RPMI7951 (cell line): ENCODE data around the gene B9D1.

DNA sequence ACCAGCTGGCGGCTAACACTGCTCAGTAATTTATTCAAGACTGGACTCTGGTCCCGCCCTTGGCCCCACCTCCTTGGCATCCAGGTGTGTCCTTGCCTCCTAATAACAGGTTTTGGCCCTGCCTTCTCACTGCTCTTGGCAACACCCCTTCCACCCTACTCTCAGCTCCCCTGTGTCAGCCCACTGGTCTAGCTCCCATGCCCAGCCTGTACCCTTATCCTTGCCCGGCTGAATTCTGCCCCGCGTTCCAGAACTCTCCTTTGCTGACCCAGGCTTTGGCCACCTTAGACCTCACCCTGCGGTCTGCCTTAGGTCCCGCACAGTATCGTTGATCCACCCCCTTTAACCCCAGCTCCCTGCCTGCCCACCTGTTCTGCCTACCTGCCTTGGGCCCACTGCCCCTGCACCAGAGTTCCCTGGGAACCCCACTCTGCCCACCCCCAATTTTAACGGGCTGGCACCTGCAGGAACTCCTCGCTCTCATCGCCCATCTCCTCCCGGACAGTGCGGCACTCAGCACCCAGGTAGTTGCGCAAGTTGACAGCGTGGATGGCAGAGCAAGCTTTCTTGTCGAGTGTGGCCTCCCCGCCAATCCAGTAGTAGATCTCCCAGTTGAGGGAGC lies 8.1 kb downstream of the FLII start:
- RAMPAGE, long total RNA = no peak

DNA sequence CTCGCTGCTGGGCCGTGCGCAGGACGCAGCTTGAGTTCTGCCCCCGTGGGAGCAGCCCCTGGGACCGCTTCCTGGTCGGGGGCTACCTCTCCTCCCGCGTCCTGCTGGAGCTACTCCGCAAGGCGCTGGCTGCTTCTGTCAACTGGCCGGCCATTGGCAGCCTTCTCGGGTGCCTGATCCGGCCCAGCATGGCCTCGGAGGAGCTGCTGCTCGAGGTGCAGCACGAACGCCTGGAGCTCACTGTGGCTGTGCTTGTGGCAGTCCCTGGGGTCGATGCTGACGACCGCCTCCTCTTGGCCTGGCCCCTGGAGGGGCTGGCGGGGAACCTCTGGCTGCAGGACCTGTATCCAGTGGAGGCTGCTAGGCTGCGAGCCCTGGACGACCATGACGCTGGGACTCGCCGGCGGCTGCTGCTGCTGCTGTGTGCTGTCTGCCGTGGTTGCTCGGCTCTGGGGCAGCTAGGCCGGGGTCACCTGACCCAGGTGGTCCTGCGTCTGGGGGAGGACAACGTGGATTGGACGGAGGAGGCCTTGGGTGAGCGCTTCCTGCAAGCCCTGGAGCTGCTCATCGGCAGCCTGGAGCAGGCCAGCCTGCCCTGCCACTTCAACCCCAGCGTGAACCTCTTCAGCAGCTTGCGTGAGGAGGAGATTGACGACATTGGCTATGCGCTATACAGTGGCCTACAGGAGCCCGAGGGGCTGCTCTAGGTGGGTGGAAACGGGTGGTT lies 3.8 kb downstream of the MIEF2 start:
- RAMPAGE, long total RNA = no peak

DNA sequence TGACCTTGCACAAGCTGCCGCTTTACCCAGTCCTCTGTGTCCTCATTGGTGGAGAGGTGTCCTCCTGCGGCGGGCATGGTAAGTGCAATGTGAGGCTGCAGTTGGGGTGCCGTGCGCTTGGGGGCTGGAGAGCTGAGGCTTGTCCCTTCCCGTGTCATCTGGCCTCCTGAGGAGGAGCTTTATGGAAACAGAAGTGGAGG lies 5.0 kb downstream of the SMCR8 start:
- RAMPAGE, long total RNA = no peak

- RAMPAGE, long total RNA = no peak
These were observed 34.1 kb downstream of the TBC1D28 start for GRCh38 chr17:18610066-18610523.

DNA sequence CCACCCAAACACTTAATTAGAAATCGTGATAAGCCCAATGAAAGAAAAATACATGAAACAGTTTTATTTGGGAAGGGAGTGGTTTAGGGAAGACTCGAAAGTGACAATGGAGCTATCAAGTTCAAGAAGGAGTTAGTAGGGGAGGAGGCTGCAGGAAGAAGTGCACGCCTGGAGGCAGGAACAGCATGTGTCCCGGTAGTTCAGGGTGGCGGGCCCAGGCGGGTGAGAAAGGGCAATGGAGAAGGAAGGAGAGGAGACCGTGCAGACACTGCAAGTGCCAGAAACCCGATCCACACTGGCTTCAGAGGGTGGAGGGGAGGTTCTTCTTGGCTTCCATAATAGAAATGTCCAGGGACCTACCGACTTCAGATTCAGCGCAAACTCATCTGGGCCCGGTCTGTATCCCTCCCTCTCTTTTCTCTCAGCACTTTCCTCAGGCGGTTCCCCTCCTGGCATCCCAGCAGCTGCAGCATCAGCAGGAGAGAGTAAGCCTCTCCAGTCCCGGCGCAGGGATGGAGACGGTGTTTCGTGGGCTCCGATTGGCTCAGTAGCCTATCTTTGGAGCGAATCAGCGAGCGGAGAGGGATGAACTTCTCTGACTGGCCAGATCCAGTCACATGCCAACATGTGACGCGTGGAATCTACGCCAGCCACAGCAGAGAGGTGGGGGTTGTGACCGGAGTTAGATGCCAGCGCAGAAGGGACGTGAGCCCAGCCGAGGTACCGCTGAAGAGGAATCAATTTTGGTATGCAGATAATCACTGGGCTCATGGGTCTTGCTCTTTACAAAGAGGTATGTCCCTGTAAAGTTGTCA lies 2.0 kb upstream of the PRPSAP2 start:
- RAMPAGE, long total RNA = start-site peak on the plus strand centred at position 667 of the sequence, 18 bp wide, 5 and 7 reads in 2 replicates

GRCh38 chr17:19249282-19249643 lies 12.1 kb downstream of the EPN2 start:
- RAMPAGE, long total RNA = no peak

DNA sequence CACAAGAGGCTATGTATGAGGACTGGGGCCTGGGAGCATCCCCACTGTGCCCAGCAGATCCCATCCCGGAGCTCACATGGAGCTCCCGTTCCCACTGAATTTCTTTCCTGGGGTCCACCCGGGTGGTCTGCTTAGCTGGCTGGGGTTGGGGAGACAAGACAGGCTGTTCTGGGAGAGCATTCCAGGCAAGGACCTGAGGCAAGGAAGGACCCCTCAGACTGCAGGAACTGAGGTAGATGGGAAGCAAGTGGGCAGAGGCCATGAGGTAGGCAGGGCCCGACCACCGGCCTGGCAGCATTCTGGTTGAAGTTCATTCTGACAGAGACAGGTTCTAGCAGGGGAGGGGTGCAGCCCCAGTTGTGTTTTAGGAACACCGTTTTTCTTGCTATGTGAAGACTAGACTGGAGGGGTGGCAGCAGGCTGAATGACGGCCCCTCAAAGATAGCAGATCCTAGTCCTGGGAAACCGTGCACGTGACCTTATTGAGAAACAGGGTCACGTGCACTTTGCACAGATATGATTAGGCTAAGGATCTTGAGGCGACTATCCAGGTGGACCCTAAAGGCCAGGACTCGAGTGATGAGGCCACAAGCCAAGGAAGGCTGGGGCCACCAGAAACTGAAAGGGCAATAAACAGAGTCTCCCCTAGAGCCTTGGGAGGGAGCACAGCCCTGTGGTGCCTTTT lies 17.4 kb downstream of the B9D1 start:
- RAMPAGE, long total RNA = no peak

DNA sequence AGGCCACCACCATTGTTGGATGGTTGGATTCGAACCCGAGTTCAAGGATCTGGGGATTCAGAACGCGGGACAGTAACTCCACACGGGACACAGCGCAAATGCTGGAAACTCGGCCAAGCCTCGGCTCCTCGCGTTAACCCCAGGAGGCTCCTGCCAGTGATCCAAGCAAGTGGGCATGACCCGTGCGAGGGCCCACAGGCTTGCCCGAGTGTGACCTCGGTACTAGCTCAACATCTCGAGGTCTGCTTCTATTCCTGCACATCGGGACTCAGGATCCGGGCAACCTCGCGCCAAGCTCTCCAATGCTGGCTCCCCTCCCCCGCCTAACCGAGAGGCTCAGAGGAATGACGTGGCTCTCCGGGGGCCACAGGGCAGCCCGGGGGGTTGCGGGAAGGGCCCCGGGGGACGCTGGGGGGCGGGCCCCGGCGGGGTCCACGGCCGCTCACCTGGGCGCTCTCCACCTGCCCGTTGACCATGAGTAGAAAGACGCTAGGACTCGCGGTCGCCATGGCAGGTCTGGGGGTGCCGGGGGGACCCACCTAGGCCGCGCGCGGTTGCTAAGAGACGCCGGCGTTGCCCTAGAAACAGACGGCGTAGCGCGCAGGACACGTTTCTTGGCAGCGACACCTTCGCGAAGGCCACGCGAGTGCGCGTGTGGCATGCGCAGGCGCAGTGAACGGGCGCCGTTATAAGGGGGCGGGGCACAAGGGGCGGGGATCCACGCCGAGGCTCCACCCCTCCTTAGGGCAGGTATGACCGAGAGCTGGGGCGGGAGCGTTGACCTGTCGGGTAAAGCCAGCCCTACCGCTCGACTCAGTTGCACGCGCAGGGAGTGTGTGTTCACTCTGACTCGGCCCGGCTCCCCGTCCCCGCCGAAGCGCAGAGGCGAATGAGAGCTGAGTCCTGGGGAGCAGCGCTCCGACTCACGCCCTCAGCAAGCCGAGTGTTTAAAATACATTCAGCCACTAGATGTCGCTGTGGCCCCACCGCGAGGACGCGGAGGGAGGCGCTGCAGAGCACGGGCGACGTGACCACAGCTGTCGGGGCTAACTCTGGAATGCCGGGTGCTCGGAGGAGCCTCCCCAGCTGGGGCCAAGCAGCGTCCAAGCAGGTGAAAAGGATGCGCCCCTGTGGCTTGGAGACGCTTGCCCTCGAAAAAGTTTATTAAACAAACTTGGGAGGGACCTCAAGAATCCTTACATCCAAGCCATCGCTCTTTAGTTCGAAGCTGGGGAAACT lies at the start of gene B9D1:
Gene B9D1 (minus strand): TSS at position 663 of the 1,239 bp plus-strand sequence.
- RAMPAGE, long total RNA = start-site peak on the minus strand centred at position 543 of the sequence, 28 bp wide, 18 and 7 reads in 2 replicates

- RAMPAGE, long total RNA = no peak
These were observed 38.6 kb upstream of the SLC47A1 start for GRCh38 chr17:19494896-19495539.

DNA sequence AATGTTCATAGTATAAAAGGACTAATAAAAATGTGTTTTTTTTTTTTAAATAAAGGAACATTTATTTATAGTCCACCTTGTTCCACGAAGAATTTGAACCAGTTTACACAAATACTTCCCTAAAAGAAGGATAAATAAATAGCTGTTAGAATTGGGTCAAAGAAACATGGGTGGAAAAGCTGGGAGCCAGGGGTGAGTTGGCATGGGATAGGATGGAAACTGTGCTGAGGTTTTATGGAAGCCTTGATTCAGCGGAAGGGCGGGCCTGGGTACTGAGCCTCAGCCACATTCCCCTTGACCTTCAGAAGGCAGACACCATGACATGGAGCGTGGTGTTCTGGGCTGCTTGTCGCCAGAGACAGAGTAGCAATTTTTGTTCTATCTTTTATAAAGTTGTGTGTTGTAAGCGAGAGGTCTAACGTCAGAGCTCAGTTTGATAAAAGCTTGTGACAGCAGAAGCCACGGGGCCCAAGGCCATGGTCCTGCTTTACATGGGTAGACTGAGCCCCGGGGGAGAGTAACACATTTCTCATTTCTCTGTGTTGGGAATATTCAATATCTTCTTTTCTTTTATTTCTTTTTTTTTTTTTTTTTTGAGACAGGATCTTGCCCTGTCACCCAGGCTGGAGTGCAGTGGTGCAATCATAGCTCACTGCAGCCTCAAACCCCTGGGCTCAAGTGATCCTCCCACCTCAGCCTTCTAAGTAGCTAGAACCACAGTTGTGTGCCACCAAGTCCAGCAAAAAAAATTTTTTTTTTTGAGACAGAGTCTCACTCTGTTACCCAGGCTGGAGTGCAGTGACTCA lies 50.3 kb downstream of the SLC47A1 start:
- RAMPAGE, long total RNA = no peak

DNA sequence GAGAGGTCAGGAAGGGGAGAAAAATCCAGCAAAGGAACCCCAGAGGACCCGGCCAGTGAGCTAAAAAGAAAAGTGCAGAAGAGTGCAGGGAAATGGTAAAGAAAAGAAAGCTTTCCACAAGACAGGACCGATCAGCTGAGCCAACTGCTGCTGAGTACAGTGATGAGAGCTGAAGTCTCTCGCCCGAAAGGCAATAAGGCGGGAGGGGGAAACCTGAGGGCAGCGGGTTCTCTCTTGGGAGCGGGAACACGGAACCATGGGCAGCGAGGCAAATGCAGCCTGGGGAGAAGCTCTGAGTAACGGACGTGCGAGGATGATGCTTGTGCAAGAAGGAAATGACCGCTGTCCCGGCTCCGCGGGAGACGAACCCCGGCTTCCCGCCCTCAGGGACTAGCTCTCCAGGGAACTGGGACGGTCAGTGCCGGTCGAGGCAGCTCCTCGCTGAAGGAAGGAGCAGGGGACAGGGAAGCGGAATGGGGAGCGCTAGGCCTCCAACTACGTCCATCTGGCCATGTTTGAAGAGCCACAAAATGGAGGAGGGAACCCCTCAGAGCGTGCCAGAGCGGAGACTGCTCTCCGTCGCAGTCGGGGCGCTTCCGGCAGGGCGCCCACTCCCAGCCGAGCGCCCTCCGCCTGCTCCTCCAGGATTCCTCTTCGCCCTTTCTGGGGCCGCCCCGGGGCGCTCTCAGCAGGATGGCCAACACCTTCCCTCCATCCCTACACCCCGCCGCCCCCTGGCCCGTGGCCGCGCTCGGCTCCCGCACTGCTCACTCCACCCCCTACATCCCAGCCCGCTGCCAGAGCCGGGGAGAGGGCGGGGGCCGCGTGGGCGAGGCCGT lies 480 bp upstream of the ALDH3A2 start:
- RAMPAGE, long total RNA = no peak

DNA sequence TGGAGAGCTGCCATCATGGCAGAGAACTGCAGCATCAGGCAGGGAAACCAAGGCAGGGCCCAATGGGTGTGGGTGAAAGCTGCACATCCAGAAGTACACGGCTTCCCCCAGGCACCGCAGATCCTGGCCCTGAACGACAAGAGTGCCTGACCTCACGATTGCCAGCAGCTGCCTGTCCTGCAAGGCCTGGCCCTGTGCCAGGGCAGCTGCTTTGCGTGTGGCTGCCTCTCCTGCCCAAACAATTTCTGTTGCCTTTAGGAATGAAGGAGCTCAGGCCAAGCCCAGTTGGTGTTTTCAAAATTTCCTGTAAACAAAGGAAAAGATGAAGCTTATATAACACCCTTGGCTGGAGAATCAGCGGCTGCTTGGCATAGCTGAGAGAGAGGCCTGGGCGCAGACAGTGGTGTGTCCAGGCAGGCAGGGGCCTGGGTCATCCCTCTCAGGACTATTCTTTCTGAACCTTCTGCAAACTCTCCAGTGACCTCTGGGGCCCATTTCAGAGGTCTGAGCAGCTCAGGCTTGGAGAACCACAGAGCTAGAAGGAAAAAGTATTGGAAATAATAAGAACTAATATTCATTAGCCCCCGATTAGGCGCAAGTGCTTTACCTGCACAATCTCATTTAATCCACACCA lies 11.8 kb upstream of the SLC47A2 start:
- RAMPAGE, long total RNA = no peak

GRCh38 chr17:19975596-19976379 lies 1.8 kb downstream of the AKAP10 start:
- RAMPAGE, long total RNA = no peak

DNA sequence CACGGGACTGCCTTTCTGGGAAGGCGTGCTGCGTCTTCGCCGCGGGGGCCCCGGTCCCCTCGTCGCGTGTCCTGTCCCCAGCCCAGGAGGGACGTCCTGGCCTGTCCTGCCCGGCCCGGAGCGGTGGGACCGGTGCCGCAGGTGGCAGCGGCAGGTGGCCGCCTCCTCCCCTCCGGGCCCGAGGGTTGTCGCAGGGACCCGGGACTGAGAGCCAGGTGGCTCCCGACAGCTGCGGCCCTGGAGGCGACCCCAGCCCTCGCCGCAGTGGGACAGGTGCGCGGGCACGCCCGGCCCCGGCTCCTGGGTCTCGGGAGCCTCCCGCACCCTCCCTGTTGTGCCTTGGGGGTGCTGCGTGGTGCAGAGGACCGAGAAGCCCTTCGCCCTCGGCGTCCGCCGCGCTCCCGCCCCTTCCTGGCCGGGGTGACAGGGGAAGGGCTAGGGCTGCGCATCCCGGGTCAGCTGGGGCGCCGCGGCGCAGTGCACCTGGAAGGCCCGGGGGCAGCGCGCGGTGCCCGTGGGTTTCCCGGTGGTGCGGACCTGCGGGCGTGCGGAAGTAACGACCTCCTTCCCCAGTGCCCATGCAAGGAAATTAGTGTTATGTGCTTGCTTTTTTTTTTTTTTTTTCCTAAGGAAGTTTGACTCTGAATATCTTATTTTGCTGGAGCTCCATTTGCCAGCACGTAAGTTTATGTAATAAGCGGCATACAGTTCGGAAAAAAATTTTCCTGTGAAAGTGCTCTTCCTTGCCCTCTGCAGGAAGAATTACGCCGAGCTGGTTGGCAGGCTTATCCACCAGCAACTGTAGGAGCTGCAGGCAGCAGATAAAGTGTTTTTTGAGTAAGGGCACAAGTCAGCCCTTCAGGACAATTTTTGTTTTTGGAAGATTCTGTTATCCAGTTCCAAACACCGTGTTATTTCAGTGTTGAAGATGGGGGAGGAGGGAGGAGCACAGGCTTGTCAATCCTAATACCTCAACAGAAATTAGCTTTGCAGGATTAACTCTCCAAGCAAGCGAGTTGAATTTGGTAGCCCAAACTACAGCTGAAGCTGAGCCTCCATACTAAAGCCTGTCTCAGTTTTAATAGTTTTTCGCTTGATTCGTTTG lies 731 bp downstream of the SPECC1 start:
- RAMPAGE, long total RNA = no peak

DNA sequence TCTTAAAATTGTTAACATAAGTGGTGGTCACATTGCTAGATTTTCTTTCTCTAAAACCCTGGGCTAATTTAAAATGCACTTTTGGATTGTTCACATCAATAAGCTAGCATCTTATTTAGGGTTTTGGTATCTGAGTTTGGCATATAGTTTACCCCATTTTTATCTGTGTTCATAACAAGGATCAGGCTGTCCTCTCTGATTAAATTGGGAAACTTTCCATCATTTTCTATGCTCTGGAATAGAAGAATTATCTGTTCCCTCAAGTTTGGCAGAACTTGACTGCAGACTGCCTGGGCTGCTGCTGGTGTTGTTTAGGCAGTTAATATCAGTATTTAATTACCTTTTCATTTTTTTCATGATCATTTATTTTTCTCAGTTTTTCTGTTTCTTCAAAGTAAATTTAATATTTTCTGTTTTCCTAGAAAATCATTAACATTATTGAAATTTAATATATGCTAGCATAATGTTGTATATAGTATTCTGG lies 1.8 kb downstream of the SPECC1 start:
- RAMPAGE, long total RNA = no peak

GRCh38 chr17:20095058-20095776 lies 86.1 kb downstream of the SPECC1 start:
- RAMPAGE, long total RNA = no peak

DNA sequence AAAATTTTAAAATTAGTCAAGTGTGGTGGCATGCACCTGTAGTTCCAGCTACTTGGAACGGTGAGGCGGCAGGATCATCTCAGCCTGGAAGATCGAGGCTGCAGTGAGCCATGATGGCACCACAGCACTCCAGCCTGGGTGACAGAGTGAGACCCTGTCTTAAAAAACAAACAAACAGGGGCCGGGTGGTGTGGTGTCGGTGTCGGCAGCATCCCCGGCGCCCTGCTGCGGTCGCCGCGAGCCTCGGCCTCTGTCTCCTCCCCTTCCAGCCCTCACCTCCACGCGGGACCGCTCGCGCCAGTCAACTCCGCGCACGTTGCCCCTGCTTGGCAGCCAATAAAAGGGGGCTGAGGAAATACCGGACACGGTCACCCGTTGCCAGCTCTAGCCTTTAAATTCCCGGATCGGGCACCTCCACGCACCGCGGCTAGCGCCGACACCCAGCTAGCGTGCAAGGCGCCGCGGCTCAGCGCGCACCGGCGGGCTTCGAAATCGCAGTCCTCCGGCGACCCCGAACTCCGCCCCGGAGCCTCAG lies 204.6 kb downstream of the CDRT15L2 start:
- RAMPAGE, long total RNA = no peak

DNA sequence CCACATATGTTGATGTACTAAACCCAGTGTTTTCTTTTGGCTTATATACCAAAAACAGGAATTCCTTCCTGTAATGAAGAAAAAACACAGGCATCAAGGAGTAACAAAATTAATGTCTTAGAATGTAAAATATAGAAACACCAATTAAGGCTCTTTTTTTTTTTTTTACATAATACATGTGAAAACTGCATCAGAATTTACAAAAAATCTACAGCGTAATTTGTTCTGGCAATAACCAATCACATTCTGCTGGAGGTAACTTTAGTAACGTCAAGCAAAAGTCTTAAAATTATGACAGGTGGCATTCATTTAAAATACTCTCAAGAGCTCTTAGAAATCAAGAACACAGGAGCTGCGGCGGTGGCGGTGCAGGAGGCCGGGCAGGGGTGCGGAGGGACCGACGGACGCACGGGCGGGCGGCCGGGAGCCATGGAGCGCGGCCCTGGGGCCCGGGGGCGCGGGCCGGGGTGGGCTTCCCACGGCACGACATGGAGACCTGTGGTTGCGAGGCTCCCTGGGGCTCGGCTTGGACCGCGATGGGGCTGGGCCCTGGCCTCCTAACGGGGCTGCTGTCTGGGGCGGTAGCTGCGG lies 202.4 kb downstream of the USP22 start:
- RAMPAGE, long total RNA = no peak

GRCh38 chr17:21001315-21002493 lies 41.1 kb downstream of the USP22 start:
- RAMPAGE, long total RNA = no peak

GRCh38 chr17:21011139-21011615 lies 31.6 kb downstream of the USP22 start:
- RAMPAGE, long total RNA = no peak